Skin of body (tissue), 2 donors: ENCODE measurements around the gene PAXIP1.

- RAMPAGE, long total RNA, result no peak
Measured at GRCh38 chr7:151798613-151799249, 78.2 kb downstream of the PRKAG2 start.

GRCh38 chr7:151824256-151824955 lies 52.5 kb downstream of the PRKAG2 start:
- RAMPAGE, long total RNA, result no peak

GRCh38 chr7:151866633-151867095 lies 10.3 kb downstream of the PRKAG2 start:
- RAMPAGE, long total RNA, result no peak

DNA sequence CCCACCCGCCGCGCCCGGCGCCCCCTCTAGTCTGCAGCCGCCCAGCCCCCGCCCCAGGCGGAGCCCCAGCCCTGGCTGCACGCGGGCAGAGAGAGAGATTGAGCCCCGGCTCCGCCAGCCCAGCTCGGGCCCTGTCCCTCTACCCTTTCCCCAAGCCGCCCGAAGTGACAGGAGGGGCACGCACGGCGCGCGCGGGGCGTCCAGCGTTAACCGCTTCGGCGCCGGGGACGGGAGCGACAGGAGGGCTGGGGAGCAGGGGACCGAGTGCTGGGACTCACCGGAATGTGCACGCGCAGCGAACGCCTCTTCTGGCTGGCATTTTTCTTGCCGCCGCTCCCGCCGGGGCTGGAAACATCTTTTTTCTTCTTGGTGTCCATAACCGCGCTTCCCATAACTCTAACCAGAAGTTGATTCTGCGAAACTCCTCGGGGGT lies 670 bp downstream of the PRKAG2 start:
- RAMPAGE, long total RNA, result no peak

DNA sequence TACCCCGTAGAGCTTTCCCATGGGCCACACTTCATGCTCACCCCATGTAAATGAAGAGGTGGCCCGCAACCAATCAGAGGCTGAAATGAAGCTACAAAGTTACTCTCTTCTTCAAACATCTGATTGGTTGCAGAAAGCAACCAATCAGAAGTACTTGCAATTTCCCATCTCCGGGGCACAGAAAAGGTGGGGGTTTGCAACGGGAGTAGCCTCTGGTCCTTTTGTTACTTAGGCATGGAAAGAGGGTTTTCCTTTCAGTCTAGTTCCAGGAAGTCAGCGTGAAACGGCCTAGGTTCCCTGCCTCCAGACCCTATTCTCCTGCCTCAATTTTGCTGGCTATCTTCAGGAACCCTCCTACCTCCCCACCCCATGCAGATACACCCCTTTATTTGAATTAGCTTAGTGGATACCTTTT lies 15.1 kb upstream of the GALNTL5 start:
- RAMPAGE, long total RNA, result no peak

DNA sequence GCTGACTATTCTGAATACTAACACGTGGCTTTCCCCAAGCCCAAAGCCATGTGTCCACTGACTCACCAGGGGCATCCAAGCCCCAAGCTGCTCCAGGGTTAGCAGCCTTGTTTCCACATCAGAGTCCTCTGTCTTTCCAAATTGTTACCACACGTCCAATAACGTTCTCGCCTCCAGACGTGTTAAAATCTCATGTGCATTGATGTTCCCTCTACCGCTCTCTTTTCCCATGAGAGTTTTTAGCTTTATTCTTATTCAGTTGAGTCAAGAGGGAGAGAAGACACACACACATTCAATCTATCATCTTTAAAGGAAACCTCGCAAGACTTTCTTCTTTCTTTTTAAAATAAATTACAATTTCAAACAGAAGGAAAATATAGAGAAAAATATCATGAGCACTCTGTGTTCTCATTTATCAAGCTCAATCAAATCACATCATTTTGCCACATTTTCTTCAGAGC lies 8.9 kb downstream of the GALNTL5 start:
- RAMPAGE, long total RNA, result no peak

GRCh38 chr7:152162938-152163584 lies 137.6 kb downstream of the GALNT11 start:
- RAMPAGE, long total RNA, result no peak

GRCh38 chr7:152250637-152251416 lies 185.0 kb downstream of the KMT2C start:
- RAMPAGE, long total RNA, result no peak

GRCh38 chr7:152761918-152762348 lies 2.4 kb downstream of the ACTR3B start:
- RAMPAGE, long total RNA, result no peak

DNA sequence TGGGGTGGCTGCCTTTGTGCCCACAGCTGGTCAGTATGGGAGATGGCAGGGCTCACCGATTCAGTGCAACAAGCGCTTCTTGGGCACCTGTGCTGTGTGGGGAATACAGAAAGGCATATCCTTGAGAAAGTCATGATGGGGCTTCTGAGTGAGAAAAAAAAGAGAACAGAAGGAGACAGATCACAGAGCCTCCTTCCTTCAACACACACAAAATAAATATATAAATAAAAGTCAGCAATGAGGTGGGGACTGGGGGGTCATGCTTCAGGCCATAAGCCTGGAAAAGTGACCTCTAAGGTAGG lies 283.4 kb downstream of the ACTR3B start:
- RAMPAGE, long total RNA, result no peak

- RAMPAGE, long total RNA, result no peak
Measured at GRCh38 chr7:153412798-153413280, 639.4 kb upstream of the DPP6 start.

- RAMPAGE, long total RNA, result no peak
Measured at GRCh38 chr7:154927862-154928348, 75.0 kb downstream of the PAXIP1 start.

- RAMPAGE, long total RNA, result no peak
Measured at GRCh38 chr7:155002606-155003253, at the start of gene PAXIP1. PAXIP1 (minus strand) TSS chr7:155003124.

DNA sequence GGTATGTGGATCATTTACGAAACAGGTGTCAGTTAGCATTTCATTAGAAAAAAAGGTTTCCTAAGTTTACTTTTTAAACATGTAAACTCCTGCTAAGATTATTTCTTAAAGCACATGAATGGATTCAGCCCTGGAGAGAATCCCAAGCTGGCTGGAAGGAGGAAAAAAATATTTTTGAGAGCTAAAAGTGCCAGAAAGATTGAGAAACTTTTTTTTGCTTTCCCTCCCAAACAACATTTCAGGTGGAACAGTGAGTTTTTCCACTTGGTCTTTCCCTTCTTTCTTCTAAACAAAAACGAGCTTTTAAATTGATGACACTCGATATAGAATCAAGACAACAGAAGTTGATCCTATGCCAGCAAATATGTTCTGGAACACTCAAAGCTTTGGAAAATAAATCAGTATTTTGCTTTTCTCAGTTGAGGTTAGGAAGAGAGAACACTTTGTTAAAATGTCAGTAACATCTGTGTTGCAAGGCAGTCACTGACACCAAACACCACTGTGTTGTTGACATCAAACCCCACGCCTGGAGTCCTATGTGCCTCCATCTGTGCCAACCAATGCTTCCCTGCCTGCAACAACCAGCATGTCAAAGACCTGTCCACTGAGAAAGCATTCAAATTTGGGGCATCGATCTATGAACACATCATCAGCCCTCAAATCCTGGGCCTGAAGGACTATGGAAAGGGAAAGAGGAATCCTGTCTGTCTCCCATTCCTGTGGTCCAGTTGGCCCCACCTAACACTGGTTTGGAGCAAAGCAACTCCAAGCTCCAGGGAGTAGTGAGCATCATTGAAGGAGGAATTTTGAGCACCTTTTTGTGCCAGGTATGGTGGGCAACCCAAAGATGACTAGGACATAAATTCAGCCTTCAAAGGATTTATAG lies 22.8 kb upstream of the INSIG1 start:
- RAMPAGE, long total RNA, result no peak

GRCh38 chr7:155277099-155277526 lies 20.6 kb upstream of the INSIG1 start:
- RAMPAGE, long total RNA, result no peak

GRCh38 chr7:155291036-155291468 lies 6.6 kb upstream of the INSIG1 start:
- RAMPAGE, long total RNA, result no peak

DNA sequence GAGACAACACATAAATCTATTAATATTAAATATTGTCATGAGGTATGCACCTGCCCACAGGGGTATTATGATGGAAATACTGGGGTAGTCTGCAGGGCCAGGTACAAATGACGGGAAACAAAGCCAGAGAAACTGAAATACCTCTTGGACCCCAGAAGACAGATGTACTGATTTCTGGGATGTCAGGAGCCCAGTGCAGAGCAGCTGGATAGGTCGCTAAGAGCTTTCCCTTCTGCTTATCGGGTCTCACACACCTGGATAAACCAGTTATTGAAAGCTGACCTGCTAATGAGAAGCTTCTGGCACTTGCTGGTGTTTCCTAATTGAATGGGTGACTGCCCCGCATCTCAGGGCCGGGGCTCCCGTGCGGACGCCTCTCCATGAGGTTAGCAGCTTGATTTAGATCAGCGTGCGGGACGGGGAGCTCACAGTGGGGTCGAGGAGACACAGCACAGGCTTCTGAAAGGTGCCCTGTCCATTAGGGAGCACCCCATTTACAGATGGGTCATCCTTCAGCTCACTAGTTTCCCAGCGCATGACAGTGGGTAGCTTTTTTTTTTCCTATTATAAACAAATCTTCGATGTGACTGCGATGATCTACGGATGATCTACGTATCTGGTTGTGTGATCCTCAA lies 1.5 kb upstream of the INSIG1 start:
- RAMPAGE, long total RNA, result no peak

GRCh38 chr7:155303040-155303961 lies 5.6 kb downstream of the INSIG1 start:
- RAMPAGE, long total RNA, result no peak

DNA sequence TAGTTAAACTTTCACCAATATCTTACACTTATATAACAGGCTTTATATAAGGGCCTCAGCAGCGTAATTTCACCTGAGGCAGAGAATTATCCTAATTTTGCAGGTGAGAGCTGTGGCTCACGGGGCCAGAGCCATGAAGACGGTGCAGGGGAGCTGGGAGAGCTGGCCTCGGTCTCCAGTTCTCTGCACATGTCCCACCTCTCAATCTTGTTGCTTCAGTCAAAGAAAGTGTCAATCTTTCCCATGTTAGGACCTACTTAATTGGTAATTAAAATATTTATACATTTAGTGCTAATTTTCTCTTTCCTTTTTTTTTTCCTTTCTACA lies 10.2 kb downstream of the INSIG1 start:
- RAMPAGE, long total RNA, result no peak

DNA sequence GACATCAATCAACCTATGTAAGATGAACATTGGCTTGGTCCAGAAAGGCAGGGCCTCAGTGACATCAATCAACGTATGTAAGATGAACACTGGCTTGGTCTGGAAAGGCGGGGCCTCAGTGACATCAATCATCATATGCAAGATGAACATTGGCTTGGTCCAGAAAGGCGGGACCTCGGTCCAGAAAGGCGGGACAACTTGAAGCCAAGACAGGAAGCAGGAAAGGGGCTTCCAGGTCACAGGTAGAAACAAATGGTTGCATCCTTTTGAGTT lies 43.3 kb upstream of the EN2 start:
- RAMPAGE, long total RNA, result no peak